ENCODE measurements around a stretch of chr12.

DNA sequence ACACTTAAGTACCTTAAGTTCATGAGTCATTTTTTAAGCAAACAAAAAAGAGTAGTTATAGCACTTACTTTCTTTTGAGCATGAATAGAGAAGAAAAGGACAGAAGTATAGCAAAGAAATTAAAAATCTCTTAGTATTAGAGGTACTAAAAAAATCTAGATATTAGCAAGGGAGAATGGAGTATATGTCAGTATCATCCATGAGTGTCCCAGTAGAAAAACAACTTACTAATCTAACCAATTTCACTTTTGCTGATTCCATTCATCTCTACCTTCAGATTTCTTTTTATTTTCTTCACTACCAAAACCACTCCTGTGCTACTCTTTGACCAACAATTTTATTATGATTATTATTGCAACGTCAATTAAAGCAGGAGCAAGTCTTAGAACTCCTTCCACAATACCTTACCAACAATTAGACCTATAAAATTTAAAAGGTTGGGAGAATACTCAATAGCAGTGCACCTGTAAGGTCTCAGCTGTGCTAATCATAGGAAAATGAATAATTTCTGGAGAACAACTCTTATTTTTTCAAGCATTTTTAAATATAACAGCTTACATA, 8.2 kb downstream of the ATP2B1 start:
- PRO-cap, 2 experiments: no peak in any of the 2 experiments

DNA sequence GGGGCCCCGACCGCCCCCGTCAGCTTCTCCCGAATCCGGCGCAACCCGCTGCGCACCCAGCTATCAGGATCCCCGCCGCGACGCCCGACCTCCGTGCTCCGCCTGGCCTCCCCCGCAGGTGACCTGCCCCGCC, 345 bp downstream of the ATP2B1 start:
- PRO-cap, 2 experiments: no peak in any of the 2 experiments

DNA sequence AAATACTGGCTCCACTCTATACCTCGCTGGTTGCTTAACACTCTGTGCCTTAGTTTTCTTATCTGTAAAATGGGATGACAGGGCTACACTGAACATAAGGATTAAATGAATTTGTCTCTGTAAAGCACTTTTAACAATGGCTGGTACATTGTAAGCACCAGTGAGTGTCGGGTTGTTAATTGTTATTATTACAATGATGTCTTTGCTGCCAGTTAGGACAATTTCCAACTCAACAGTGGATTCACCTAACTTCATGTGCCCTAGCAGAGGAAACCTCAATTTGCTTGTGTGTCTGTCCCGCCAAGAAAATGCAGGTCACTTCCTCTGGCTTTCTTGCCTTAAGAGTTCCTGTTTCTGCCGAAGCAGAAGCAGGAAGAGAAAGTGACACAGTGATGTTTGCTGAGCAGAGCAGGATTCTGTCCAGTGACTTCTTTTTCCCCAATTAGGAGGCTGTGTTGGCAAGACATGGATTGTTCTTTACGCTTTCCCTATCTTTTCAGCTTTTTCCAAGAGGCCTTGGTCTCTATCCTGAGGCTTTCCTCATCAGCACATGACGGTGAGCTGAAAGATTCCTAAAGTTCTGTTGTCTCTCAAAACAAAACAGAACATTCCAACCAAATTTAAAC, 154.1 kb upstream of the ATP2B1 start:
- PRO-cap, 2 experiments: peak in 2 of 2 experiments; most common plus-strand start position 341 of the sequence (in 1); most common minus-strand start position 237 of the sequence (in 1)

DNA sequence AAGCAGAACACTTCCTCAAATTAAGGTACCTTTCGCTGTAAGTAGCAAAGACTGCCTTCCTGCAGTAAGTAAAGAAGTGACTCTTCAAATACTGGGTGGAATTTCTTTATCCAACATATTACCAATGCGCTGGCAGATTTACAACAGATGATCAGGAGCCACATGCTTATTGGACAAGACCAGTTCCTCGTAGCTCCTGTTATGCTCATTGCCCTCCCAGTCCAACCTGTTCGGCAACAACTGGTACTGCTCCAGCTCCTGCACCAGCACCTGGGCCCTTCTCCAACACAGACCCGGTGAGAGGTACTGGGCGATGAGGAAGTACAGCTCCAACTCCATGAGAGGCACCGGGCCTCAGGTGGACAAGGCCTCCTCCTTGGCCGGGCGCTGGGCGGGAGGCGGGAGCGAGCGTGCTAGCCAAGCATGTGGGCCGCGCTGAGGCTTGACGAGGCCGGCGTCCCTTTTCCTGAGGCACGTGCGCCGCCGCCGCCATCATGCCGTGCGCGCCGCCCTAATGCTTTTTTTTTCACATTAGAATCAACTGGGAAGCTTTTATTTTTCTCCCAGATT, 210.8 kb upstream of the ATP2B1 start:
- PRO-cap, 2 experiments: peak in 1 of 2 experiments; most common minus-strand start position 462 of the sequence (in 1)

GRCh38 chr12:89949662-89950350, 241.2 kb upstream of the ATP2B1 start:
- PRO-cap, 2 experiments: peak in 2 of 2 experiments; most common plus-strand start chr12:89950136 (in 1); most common minus-strand start chr12:89949941 (in 2)

DNA sequence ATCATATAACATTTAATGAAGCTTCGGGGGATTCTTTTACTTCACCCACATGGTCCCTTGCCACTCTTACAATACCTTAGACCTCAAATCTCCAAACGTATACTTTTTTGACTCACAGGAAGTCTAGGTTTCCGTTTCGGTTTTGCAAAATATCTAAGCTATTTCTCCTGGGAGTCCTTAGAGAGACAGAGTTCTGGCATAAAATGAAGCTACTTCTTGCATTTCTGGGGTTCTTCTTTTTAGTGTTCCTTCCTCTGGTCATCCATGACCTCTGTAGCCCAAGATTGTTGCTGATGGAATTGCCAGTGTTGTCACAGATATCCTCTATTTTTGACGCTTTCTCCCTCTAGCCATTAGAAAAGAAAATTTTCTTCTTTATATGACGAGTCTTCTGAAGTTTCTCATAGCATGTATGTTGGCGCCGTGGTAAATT, 590.6 kb upstream of the ATP2B1 start:
- PRO-cap, 2 experiments: no peak in any of the 2 experiments

GRCh38 chr12:91138284-91138910, 27.1 kb upstream of the LUM start:
- PRO-cap, 2 experiments: no peak in any of the 2 experiments

DNA sequence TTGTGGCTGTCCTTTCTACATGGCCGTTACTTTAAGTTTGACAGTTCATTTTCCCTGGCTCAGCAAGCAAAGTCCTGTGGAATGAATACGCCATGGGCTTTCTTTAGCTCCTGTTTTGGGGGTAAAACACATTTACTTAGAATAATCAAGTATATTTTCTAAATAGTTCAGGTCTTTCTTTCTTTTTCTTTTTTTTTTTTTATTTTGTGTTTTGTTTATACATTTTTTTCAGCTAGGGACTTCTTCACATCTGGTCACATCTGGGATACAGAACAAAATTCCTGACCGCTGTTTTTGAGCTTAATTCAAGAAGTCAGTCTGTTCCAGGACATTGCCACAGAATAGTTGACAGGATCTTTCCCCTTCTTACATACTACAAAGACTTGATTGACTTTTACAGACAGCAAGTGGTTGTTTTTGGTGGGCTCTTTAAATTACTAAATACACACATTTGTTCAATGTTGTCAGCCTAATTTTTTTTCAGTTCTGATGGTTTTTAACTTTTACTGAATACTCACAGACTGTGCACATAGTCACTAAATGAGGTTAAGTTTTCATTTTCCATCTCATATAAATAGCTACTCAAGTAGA, 41.8 kb upstream of the DCN start:
- PRO-cap, 2 experiments: no peak in any of the 2 experiments

DNA sequence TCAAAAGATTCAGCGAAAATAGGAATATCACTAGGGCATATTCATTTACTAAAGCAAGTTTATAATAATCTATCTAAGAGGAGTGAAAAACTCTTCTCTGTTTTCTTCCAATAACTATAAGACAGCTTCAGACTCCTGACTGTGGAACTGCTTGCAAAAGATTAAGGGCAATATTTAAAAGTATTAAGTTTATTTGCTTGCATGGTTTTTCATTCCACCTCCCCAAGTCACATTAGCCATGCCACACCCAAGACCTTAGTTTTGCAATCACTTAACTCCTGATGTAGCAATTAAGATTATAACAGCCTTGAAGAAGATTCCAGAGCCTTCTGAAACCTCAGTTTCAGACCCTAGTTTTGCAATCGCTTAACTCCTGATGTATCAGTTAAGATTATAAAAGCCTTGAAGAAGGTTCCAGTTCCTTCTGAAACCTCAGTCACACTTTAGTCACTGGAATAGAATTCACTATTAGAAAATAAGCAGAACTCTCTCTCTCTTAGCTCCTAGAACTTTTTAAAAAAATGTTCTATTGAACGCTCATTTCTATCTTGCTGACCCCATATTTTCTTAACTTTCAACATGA, 42.7 kb upstream of the DCN start:
- PRO-cap, 2 experiments: no peak in any of the 2 experiments

GRCh38 chr12:91778080-91778463, 367.6 kb downstream of the BTG1 start:
- PRO-cap, 2 experiments: no peak in any of the 2 experiments

DNA sequence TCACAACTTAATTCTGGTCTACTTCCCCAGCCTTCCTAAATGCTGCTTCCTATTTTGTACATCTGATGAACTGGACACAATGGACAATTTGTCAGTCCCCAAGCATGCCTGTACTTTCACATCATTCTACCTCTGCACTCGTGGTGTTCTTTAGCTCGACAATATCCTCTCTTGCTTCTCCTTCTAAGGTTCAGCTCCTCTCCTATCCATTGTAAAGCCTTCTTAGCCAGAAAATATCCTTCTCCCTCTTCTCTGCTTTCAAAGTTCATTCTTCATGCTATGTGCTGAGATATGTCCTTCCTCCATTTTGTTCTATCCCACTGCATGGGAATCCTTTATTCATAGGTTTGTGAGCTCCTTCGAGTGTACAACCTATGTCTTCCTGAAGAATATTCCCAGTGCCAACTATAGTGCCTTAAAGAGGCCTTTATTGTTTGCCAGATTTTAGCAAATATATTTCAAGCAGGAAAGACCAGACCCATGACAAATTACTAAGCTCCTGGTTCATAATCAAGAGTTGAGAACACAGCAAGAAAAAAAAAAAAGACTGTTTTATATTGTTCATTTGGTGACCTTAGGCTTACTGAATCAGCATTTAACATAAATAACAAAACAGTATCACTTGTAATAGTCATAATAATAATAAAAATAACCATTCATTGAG, 33.5 kb downstream of the BTG1 start:
- PRO-cap, 2 experiments: no peak in any of the 2 experiments

GRCh38 chr12:92136358-92137246, 9.0 kb downstream of the BTG1 start:
- PRO-cap, 2 experiments: peak in 2 of 2 experiments; most common minus-strand start chr12:92136456 (in 1)

DNA sequence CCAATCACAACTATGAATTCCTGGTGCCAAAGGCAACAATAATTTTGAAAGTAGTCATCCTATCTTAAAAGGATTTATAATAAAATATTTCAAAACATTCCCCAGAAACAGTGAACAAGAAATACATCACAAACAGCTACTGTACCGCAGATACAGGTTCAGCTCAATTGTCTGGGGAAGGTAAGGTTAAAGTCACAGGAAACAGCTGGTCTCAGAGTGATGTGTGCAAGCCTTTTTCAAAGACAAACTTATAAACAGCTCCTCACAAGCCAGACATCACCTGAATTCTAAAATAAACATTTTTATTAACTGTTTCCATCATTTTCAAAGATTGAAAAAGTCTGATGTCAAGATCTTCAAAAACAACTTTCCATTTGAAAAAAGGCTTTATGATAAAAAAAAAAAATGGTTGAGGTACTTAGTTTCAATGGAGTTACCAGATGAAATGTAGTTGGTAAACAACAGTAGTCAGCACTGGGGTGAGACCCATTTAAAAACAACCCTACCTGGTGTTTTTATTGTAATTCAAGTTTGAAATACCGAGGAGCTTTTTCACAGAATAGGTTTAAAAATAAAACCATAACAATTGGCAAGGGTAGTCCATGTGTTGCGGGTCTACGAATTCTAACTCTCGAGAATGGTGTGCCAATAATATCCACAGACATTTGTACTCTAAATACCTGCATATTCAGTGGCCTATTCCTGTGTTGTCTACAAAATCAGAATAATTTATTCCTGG, 4.0 kb downstream of the BTG1 start:
- PRO-cap, 2 experiments: peak in 1 of 2 experiments; most common plus-strand start position 97 of the sequence (in 1); most common minus-strand start position 225 of the sequence (in 1)

DNA sequence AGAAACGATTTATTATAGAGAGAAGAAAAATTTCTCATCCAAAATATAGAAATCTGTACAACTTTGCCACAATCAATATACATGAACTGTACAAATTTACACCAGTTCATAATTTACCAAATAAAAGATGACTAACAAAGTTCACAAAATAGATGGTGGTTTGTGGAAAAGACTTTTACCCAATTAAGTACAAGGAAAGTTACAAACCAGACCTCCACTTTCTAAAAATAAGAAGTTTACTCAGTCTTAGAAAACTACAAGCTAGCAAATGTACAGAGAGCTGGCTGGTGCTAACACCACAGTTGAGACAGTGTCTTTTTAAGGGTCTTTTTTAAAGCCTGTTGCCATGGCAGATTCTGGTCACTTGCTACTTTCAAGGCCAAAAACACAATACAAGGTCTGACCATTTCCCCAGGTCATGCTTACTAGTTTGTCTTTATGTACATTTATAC, 2.5 kb downstream of the BTG1 start:
- PRO-cap, 2 experiments: peak in 2 of 2 experiments; most common plus-strand start position 264 of the sequence (in 1); most common minus-strand start position 112 of the sequence (in 1)

- PRO-cap, 2 experiments: no peak in any of the 2 experiments
Measured at GRCh38 chr12:92172221-92173126, 26.8 kb upstream of the BTG1 start.

- PRO-cap, 2 experiments: no peak in any of the 2 experiments
Measured at GRCh38 chr12:92243864-92244357, 98.3 kb upstream of the BTG1 start.

GRCh38 chr12:92503344-92504301, 199.2 kb upstream of the PLEKHG7 start:
- PRO-cap, 2 experiments: no peak in any of the 2 experiments

DNA sequence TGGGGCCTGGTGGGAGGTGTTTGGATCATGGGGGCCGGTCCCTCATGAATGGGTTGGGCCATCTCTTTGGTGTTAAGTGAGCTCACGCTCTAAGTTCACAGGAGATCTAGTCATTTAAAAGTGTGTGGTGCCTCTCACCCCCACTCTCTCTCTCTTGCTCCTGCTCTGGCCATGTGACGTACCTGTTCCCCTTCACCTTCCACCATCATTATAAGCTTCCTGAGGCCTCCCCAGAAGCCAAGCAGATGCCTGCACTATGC, 141.7 kb upstream of the PLEKHG7 start:
- PRO-cap, 2 experiments: no peak in any of the 2 experiments

- PRO-cap, 2 experiments: no peak in any of the 2 experiments
Measured at GRCh38 chr12:93122455-93123306, 193.6 kb upstream of the EEA1 start.

DNA sequence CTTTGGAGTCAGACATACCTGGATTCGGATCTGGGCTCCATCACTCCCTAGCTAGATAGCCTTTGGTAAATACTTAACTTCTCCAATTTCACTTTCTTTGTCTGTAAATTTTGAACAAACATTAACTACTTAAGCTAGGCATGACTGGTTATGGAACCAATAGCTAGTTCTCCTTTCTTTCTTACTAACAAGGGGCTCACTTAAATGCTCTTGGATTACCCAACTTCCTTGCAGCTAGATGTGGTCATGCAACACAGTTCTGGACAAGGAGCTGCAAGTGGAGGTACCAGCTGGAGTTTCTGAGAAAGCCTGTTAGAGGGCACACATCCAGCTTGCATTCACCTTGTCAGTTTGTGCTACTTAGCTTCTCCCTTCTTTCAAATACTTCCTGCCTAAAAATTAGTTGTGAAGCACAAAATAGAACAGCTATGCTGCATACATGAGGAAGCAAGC, 210.0 kb upstream of the EEA1 start:
- PRO-cap, 2 experiments: no peak in any of the 2 experiments